ENCODE measurements around a stretch of chr5.

- PRO-cap: bidirectional peak, plus-strand start at chr5:142507919, minus-strand start at chr5:142507817
- RAMPAGE, long total RNA, 2 experiments: no peak in any of the 2 experiments
Measured at GRCh38 chr5:142507262-142508264, 178.3 kb downstream of the FGF1 start.

DNA sequence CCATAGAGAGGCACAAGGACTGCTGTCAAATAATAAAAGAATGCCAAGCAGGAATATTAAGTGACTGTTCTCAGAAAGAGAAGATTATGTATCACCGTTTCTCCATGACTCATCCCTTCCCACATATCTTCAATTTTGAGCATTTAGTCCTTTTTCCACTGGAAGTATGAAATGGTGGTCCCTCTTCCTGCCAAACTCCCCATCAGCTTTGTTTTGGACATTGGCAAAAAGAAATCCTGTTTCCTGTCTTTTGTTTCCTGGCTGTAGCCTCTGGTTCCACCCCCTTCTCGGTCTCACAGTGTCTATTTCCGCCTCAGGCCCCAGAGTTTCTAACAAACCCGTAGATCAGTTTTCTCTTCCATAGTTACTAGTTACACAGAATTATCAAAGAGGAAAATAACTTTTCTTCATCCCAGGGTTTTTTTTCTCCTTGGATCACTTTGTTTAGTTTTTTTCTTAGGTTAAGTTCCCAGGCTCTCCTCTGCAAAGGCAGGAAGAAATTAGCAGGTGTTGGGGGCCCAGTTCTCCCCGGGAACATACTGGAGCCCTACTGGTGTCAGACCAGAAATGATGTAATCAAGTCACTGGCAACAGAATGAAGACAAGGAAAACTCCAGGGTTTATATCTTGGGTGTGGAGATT, 26.4 kb upstream of the ARHGAP26 start:
- PRO-cap: no peak
- RAMPAGE, long total RNA, 2 experiments: no peak in any of the 2 experiments

GRCh38 chr5:142808467-142808947, 38.3 kb downstream of the ARHGAP26 start:
- PRO-cap: no peak
- RAMPAGE, long total RNA, 2 experiments: no peak in any of the 2 experiments

GRCh38 chr5:142822853-142823699, 52.9 kb downstream of the ARHGAP26 start:
- PRO-cap: no peak
- RAMPAGE, long total RNA, 2 experiments: no peak in any of the 2 experiments

DNA sequence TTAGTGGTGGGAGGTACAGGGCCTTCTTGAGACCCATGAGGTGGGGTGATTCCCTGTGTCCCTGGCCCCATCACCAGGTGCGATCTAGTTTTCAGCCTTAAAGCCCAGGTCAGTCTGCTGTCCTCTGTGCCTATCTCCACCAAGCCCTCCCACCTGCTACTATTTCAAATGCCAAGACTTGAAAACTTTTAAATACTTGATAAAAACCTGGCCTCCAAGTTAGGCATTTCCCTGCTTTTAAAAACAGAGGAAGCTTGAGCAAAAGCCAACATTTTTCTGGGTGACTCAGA, 56.4 kb downstream of the ARHGAP26 start:
- PRO-cap: unidirectional peak, minus-strand start at position 161 of the sequence
- RAMPAGE, long total RNA, 2 experiments: no peak in any of the 2 experiments

DNA sequence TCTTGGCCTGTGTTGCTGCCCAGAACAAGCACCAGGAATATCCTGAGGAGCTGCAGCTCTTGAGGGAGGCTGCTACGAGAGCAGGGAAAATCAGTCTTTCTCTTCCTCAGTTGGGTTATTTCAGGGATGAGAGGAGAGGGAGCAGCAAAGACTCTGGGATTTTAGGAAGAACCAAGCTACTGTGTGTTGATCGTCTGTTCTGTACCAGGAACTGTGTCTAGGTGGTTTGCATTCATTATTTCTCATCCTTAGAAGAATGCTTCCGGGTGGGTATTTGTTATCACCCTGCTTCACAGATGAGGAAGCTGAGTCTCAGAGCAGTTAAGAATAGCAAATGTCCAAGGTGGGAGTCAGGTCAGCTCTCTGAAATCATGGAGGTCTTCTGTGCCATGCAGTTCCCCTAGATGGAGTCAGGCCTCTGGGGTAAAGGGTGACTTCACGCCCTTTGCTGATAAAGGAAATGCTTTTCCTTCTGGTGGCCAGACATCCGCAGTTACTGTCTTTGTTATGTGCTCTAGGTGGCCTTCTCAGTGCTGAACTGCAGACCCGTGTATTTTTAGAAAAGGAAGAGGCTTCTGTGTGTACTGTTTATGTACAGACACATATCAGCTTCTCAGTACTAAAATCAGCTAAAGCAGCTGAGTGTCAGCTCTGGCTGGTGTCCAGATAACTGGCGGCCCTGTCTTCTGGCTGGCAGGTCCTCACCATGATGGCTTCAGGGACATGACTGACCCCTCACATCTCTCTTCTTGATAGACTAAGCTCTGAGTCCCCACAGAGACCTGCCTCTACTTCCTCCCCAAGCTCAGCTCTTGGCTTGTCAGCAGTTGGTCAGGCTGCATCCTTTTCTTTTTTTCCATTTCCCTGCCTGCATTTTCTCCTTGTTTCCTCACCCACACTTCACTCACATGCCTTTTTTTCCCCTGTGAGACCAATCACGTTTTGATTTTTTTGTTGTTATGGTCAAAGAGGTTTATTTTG, 75.2 kb downstream of the ARHGAP26 start:
- PRO-cap: no peak
- RAMPAGE, long total RNA, 2 experiments: no peak in any of the 2 experiments

DNA sequence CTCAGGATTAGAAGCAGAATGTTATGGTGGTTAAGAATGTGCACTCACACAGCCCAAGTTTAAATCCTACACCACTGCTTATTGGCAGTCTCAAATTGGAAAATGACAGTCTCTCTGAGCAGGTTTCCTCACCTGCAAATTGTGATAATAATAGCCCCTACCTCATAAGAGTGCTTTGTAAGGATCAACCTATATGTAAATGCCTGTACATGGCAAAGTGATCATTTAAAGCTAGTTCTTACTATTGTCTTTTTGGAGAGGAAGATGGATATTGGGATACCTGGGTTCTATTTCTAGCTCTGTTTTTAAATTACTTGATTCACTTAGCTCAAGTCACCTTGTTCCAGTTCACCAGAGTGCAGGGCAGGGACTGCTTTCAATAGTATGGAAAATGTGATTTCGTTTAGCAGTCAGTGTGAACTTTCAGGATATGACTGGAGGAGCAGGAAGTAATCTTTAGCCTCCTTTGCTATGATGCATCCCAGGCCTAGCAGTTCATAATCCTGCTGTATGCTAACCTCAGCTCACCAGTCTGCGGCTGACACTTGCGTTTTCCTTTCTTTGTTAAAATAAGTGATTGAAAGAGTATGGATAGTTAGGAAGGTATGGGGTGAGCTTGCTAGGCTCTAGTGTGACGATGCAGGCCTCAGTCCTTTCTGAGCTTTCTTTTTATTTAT, 169.6 kb downstream of the ARHGAP26 start:
- PRO-cap: bidirectional peak, plus-strand start at position 493 of the sequence, minus-strand start at position 372 of the sequence
- RAMPAGE, long total RNA, 2 experiments: no peak in any of the 2 experiments

- PRO-cap: no peak
- RAMPAGE, long total RNA, 2 experiments: no peak in any of the 2 experiments
Measured at GRCh38 chr5:142998254-142998976, 228.2 kb downstream of the ARHGAP26 start.

- PRO-cap: no peak
- RAMPAGE, long total RNA, 2 experiments: no peak in any of the 2 experiments
Measured at GRCh38 chr5:143040274-143040923, 270.2 kb downstream of the ARHGAP26 start.

DNA sequence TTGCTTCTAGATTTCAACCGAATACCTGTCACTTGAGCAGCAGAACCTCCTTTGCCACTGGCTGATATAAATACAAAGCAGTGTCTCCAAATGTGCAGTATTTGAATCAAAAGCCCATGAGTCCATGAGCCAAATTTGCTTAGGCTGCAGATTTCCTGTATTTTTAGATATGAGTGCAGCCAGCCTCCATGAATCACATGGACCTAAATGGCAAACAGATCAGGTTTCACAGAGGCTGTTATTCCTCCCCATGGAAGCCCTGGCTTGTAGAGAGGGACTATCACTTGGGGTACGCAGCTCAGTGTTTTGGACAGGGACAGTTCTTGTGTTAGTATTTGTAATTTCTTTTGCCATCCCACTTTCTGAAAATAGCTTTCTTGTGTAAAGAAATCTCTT, 272.2 kb downstream of the ARHGAP26 start:
- PRO-cap: no peak
- RAMPAGE, long total RNA, 2 experiments: no peak in any of the 2 experiments

DNA sequence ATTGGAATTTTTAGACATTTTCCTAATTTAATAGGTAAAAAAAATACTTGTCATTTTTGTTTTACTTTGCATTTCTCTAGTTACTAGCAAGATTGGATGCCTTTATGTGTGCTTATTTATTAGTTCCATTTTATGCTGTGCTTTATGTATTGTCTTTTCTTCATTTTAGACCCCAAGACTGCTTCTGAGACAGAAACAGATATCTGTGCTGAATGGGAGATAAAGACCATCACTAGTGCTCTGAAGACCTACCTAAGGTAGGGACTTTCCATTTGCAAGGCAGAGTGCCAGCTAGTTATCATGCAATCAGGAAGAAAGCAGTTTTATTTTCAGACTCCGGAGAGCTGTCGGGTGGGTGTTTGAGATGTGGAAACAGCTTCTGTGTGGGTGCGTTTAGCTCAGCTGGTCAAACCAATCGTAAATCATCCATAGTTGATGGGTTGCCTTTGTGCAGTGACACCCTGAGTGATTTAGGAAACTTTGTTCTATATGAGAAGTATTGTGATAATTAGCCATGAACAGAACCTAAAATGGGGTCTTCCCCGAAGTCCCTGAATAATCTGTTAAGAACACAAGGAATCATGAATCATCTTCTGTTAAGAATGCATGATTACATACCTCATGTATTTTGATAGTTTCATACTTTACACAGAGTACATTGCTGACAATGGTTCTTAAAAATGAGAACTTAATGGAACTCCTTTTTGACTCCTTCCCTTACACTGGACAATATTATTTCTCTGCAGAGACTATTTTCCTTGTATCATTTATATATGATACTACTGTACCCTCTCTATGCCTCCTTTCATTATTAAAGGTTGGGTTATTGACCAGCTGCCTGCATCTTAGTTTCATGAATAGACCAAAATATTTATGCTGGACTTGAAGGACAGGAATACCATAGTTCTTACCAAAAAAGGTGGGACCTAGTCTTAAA, 284.4 kb downstream of the ARHGAP26 start:
- PRO-cap: no peak
- RAMPAGE, long total RNA, 2 experiments: no peak in any of the 2 experiments

- PRO-cap: unidirectional peak, minus-strand start at chr5:143244511
- RAMPAGE, long total RNA, 2 experiments: no peak in any of the 2 experiments
Measured at GRCh38 chr5:143243800-143244915, 159.3 kb downstream of the NR3C1 start.

- PRO-cap: no peak
- RAMPAGE, long total RNA, 2 experiments: no peak in any of the 2 experiments
Measured at GRCh38 chr5:143355779-143356215, 47.7 kb downstream of the NR3C1 start.

GRCh38 chr5:143394503-143395590, 8.6 kb downstream of the NR3C1 start:
- PRO-cap: no peak
- RAMPAGE, long total RNA, 2 experiments: no peak in any of the 2 experiments

DNA sequence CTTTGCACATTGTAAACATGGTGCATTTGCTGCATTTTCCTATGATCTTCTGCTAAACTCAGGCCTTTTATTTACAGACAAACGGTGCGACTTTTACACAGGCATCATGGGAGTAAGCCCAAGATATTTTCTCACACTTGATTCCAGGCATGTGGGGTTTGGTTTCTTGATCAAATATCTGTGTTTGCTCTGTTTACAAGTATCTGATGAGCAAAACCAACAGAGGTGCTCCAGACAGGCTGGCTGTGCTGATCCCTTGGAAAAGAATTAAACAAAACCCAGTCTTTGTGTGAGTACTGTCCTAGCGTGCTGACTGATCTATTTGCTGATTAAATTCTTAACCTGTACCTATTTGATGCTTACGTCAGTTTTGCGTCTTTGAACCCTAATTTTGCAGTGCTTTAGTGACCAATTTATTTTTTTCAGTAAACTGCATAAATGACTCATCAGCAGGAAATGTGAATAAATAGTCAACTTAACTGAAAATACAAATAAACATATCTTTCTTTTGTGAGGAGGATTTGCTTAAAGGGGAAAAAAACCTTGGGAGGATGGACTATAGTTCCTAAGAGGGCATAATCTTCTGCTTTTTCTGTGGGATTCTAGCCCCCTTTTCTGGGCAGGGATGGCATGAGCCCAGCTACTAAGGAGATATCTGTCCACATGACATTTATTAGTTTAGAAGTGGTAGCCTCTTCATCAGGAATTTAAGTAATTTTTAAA, 191.8 kb upstream of the NR3C1 start:
- PRO-cap: no peak
- RAMPAGE, long total RNA, 2 experiments: no peak in any of the 2 experiments

DNA sequence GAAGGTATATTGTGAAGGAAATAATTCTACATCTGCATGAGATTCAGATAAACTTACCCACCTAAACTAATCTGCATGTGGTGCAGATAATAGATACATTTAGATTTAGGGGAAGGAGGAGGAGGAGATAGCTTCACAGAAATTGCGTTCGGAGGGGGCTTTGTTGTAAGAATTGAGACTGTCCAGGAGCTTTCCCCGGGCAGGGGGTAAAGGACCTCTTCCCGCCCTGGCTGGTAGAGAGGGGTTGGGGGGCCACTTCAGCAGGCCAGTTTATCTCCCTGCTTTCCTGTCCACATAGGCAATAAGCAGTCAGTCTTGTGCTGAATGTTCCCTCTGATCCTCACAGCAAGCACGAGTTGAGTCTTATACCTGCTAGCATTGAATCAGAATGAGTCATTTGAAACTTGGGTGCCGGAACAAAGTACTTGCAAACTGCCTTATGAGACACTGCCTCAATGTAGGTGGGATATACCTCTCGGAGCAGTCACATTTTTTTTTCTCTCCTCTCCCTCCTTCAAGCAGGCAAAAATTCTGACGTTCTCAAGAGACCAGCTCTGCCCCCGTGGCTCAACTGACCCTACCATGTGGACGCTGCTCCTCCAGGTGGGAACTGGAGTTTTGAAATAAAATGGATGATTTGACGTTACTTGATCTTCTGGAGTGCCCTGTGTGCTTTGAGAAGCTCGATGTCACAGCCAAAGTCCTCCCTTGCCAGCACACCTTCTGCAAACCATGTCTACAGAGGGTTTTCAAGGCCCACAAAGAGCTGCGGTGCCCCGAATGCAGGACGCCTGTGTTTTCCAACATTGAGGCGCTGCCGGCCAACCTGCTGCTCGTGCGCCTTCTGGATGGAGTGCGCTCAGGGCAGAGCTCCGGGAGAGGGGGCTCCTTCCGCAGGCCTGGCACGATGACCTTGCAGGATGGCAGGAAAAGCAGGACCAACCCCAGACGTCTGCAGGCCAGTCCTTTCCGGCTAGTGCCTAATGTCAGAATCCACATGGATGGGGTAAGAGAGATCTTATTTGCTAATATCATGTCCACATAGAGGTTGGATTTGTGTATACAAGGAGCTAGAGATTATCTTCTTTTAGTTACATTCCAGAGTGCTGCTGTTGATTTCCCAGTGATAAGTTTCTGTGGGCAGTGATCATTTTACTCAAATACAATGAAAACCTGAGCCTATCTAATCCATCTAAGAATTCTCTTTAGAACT, 1.3 kb downstream of the SH3RF2 start:
- PRO-cap: bidirectional peak, plus-strand start at position 455 of the sequence, minus-strand start at position 338 of the sequence
- RAMPAGE, long total RNA, 2 experiments: no peak in any of the 2 experiments

DNA sequence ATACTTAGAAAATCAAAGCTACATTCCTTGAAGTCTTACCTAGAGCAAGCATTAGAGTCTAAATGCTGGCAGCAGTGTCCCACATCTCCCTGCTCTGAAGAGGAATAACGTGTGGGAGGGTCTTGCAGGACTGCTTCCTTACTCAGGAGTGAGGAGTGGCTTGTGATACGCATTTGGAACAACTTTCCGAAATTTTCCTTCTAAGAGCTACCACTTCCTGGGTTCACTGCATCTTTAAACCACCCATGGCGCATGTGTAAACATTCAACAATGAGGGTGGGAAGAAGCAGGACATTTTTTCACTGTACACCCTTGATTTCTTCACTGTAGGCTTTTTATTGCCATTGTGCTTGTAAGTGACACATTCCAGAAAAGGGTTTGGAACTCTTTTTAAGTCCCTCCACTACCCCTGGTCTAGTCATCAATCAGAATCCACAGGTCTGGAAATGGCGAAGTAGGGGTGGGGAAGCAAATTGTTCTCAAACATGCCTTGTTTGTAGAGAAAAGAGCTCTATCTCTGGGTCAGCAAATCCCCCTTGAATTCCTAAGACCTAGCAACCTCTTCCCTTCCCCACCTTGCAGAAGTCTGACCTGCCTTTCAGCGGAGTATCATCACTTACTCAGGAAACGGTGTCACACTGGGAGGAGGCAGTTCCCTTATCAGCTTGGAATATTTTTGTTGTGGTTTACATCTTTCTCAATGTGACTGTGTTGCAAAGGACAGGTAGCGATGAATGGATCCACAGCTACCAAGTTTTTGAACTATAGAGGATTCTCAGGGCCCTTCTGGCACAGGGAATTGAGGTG, 3.1 kb downstream of the SH3RF2 start:
- PRO-cap: no peak
- RAMPAGE, long total RNA, 2 experiments: no peak in any of the 2 experiments

DNA sequence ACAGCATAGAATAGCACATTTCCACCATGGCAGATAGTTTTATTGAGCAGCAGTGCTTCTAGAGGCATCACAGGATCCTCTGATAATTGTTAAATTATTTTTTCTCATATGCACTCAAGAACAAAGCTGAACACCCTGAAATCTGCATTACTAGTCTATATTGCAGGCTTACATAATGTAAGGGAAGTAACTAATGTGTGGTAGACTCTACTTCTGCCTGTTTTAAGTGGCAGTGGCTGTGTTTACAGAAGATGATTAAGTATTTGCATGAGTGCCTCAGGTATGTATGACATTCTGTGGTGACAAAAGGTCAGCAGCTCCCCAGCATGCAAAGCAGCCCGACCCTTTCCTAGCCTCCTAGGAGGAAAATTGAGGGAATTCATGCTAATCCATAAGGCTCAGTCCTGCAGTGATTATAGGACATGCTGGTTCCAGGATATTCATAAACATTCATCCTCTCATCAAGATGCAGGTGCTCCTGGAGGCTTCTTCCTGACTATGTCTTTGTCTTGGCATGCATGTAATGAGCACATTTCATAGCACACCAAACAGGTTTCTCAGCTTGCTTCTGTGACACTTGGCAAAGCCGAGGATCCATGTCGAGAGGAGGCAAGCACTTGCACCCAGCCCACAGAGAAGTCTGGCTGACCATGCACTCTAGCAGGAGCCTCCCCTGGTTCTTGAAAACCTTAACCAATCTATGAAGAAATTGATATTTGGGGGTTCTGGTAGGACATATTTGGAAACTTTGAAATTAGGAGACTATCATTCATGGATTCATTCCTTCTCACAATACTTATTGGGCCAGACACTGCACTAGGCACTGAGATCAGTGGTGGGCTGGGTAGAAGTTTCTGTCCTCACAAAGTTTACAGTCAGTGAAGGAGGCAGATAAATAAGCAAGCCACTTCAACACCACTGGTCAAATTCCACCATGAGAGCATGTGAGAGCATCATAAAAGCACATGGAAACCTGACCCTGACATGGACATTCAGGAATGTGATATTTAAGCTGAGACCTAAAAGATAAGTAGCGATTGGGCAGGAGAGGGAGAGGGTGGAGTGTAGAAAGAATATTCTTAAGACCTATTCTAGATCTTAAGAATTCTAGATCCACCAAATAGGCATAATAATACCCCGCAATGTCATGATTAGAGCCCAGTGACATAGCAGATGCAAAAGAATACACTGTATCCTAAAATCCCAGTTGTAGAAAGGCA, 45.9 kb downstream of the SH3RF2 start:
- PRO-cap: no peak
- RAMPAGE, long total RNA, 2 experiments: no peak in any of the 2 experiments

- PRO-cap: no peak
- RAMPAGE, long total RNA, 2 experiments: no peak in any of the 2 experiments
Measured at GRCh38 chr5:146007219-146007768, 70.9 kb downstream of the SH3RF2 start.

- PRO-cap: no peak
- RAMPAGE, long total RNA, 2 experiments: no peak in any of the 2 experiments
Measured at GRCh38 chr5:146024976-146025646, 80.3 kb downstream of the PLAC8L1 start.

All from right atrium auricular region (tissue), 2 donors.